Stomach (tissue), 7 donors: ENCODE measurements around the genes SSX1, RBM3, PRICKLE3 and GAGE12C.

DNA sequence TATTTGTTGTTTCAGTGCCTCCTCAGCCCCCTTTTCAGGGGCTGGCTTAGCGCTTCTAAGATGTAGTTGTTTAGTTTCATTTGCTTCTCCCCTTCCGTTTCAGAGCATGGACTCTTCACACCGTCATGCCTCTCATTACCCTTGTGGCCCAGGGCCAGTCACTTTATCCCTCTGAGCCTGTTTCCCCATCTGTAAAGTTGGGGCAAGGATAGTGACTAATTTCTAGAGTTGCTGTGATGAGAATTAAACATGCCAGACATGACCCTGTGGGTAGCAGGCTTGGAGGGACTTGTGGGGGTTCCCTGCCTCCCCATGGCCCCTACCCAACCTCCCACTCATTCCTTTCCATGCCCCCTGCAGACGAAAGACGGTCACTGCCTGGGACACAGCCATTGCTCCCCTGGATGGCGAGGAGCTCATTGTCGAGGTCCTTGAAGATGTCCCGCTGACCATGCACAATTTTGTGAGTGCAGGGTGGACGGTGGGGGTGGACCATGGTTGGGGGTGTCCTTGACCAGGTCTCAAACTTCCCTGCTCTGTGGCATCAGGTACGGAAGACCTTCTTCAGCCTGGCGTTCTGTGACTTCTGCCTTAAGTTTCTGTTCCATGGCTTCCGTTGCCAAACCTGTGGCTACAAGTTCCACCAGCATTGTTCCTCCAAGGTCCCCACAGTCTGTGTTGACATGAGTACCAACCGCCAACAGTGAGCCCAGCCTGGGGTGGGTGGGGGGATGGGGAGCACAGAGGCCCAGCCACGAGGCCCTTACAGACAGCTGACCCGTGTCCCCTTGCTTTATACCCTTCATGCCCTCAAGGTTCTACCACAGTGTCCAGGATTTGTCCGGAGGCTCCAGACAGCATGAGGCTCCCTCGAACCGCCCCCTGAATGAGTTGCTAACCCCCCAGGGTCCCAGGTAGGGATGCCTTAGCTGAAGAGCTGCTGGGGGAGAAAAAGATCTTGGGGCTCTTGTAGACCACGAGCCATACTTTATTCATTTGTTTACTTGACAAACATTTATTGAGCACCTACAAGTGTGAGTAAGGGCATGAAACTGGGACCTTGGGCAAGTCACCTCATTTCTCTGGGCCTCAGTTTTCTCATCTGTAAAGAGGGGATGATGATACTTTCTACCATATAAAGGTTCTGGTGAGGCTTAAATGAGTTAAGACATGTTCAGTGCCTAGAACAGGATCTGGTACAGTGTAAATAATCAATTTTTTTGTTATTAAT, 3.8 kb downstream of the ARAF start:
- PRO-cap: no peak
- RAMPAGE, long total RNA, 5 experiments: start-site peak on the plus strand in 1 of 5 experiments, centred at position 461 of the sequence, 18 reads per replicate
- RRBS: no CpG with 5 or more reads among the region's 19 CpGs

- PRO-cap: no peak
- RAMPAGE, long total RNA, 5 experiments: no peak in any of the 5 experiments
- RRBS: no CpG with 5 or more reads among the region's 19 CpGs
These were observed 7.7 kb upstream of the TIMP1 start for GRCh38 chrX:47574527-47574984.

DNA sequence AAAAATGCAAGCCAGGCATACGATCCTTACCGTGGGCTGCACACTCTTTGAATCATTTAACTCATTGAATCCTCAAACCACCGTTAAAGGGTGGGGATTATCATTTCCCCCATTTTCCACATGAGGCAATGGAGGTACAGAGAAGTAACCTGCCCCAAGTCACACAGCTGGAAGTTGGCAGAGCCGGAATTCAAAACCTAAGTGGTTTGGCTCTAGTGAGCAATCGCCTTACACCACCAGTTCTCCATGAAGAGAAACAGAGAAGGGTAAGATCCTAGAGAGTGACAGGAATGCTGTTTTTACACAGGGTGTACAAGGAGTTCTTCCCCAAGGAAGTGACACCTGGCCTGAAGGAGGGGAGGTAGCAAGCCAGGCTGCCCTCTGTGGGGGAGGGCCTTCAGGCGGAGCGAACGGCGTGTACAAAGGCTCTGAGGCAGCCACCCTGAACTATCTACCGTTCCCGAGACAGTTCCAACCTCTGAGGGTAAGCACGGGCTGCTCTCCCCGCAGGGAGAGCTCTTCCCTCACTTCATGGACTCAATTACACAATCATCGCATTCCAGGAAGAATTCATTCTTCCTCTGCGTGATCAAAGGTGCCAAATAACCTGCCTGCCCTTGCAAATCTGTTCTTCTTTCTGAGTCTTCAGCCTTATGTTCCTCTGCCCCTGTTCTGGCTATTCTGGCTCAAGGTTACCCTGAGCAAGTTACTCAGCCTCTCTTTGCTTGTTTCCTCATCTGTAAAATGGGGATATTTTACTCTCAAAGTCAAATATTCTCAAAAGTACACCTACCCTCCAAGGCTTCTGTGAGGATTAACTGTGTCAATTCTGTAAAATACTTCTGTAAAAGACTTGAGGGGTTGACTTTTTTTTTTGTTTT, 4.9 kb downstream of the ELK1 start:
- PRO-cap: no peak
- RAMPAGE, long total RNA, 5 experiments: no peak in any of the 5 experiments
- RRBS: no CpG with 5 or more reads among the region's 15 CpGs

DNA sequence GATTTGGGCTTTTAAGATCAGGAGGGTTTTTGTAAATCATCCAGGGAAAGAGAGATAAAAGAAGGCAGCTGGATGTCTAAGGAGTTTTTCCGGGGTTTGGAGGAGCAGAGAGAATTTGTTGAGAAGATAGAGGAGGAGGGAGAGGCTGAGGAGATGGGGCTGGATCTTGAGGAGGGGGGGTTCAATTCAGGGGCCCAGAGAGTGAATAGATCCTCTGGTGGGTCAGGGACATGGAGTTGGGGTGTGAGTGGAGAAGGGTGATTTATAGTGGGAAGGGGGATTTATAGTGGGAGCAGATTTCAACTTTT, 48.7 kb upstream of the UXT start:
- PRO-cap: no peak
- RAMPAGE, long total RNA, 5 experiments: no peak in any of the 5 experiments
- RRBS: no CpG with 5 or more reads among the region's 1 CpG

DNA sequence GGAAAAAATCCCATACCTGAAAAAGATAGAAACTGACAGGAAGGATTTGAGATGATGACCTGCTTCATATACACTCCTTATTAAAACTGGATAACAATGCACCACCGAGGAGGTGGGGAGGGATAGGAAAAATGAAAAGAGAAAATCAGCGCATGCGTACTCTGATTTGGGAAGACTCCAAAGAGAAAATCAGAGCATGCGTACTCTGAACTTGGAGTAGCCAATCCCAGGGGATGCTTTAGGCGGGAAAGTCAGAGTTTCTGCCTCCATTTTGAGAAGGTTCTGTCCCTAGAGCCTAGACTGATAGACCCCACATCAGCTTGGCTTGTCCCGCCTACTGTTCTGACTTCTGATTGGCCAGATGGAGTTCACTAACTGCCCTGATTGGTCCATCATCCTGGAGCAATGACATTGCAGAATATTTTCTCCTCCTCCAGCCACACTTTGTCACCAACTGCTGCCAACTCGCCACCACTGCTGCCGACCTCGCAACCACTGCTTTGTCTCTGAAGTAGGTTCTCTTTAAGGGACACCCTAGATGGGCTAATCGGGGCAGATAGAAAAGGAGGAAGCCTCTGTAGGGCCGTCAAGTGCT, at the start of gene SSX1:
SSX1 (plus strand) TSS at position 471 of the 595 bp plus-strand sequence.
- PRO-cap: no peak
- RAMPAGE, long total RNA, 5 experiments: no peak in any of the 5 experiments
- RRBS: no CpG with 5 or more reads among the region's 11 CpGs

DNA sequence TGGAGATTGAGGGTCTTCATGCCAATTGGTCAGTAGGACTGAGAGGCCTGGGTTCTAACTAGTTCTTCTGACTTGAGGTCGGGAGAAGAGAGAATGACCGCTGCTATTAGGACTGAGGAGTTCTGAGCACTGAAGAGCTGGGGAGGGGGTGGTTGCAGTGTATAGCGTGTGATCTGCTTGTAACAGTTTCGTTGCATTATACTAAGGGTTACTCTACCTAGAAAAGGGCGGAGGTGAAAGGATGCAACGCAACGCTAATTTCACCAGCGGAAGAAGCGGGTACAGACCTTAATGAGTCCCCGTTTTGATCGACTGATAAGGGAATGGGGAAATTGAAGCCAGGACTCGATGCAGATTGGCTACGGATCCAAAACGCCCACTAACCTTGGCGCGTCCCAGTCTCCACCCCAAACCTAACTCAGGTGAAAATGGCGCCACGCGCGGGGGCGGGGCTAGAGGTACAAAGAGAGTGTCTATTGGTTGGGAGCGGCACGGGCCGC, 295 bp upstream of the EBP start:
- PRO-cap: bidirectional peak, plus-strand start outside the sequence, minus-strand start at position 306 of the sequence
- RAMPAGE, long total RNA, 5 experiments: no peak in any of the 5 experiments
- RRBS: no CpG with 5 or more reads among the region's 24 CpGs

DNA sequence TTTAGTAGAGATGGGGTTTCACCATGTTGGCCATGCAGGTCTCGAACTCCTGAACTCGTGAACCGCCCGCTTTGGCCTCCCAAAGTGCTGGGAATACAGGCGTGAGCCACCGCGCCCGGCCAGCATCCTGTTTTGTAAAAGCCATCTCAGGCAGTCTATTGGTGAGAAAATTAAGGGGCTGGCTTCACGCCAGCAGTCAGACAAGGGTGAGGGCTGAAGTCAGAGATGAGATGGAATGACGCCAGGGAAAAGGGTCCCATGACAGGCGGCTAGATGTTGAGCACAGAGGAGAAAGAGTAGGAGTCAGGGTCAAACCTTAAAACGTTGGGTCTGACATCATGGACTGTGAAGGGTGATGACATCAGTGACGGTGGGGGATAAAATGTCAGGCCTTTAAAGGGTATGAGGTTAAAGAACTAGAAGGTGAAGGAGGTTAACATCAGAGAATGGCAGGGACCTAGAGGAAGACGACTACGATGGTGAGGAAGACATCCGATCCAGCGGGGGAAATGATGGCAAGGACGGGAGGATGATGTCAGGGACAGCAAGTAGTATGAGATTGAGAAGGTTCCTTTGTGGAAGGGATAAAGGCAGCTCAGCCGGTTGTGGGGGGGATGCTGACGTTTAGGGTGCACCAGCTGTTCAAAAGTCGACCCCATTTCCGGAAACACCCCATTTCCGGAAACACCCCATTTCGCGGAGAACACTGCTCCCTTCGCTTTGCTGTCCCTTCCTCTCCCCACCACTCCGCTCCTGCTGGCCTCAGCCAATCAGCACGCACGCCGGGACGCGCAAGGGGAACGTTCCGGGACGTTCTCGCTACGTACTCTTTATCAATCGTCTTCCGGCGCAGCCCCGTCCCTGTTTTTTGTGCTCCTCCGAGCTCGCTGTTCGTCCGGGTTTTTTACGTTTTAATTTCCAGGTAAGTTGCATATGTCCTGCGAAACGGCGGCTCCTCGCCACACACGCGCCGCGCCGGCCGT, at the start of gene RBM3:
RBM3 (plus strand) TSS at position 833 of the 983 bp plus-strand sequence.
- PRO-cap: unidirectional peak, plus-strand start at position 222 of the sequence; bidirectional peak, plus-strand start at position 833 of the sequence, minus-strand start at position 661 of the sequence
- RAMPAGE, long total RNA, 5 experiments: start-site peak on the plus strand in 5 of 5 experiments, centred at positions 851 to 863 of the sequence, 451 to 3,240 reads per replicate
- RRBS: 35% methylated on average over 31 of the region's 56 CpGs

DNA sequence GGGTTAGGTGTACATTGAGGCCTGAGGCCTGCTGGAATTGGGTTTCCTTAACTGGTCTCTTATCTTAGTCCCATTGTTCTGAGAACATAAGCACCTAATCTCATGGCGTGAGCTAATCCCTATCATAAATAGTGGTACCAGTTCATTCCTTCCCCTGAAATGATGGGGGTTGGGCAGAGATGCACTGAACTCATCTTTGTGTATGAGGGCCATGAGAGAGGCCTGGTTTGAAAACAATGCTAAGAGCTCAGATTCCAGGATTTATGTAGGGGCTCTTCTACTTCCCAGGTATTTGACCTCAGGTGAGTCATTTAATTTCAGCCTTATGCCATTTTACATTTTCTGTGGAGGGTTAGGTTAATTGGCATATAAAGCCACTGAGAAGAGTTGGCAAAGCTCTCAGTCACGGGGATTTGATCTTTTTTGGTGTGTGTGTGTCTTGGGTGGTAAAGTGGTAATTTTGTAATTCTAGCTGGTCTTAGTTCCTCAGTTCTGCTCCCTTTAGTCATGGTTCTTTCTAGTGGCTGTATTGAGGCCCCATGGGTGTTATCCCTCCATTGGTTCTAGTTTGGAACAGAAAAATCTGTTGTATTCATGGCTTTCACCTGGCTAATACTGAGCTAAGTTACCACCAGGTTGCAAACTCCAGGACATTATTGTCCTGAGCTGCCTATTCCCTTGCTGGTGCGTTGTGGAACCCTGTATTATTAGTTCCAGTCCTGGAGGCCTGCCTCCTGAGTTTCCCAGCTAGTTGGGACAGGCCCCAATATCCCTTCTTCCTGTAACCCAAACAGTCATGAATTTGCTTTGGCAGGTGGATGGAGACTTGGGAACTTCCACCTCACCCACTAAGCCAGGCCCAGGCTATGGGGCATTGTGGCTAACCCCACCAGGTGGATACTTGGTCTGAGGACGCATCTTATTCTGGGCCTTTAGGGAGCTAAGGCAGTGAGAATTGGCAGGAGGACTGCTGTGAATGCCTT, 4.7 kb downstream of the RBM3 start:
- PRO-cap: no peak
- RAMPAGE, long total RNA, 5 experiments: no peak in any of the 5 experiments
- RRBS: no CpG with 5 or more reads among the region's 4 CpGs

DNA sequence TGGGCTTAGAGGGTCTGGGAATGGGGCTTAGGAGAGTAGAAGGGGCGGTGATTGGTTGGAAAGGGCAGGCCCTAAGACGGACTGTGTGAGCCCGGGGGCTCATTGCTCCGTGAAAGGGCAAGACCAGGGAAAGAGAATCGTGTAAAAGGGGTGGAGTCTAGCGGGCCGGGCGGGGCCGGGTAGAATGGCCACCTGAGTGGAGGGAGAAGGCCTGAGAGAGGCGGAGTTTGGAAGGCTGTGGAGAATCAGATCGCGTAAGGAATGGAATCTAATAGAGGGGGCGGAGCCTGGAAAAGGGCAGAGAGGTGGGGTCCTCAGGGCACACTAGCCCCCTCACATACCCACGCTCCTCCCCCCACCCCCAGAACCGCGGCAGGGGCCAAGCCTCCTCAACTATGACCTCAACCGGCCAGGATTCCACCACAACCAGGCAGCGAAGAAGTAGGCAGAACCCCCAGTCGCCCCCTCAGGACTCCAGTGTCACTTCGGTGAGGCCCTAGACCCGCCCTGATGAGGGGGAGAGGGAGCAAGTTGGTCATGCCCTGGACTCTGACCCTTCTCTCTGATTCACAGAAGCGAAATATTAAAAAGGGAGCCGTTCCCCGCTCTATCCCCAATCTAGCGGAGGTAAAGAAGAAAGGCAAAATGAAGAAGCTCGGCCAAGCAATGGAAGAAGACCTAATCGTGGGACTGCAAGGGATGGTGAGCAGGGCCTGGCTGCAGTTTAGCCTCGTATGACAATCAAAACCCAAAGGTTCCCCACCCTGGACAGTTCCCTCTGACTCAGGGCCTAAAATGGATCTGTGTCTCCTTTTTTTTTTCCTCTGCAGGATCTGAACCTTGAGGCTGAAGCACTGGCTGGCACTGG, 665 bp downstream of the HDAC6 start:
- PRO-cap: bidirectional peak, plus-strand start at position 205 of the sequence, minus-strand start at position 104 of the sequence
- RAMPAGE, long total RNA, 5 experiments: start-site peak on the plus strand in 4 of 5 experiments, centred at positions 186 to 652 of the sequence, 11 to 30 reads per replicate
- RRBS: 17% methylated on average over 5 of the region's 28 CpGs

DNA sequence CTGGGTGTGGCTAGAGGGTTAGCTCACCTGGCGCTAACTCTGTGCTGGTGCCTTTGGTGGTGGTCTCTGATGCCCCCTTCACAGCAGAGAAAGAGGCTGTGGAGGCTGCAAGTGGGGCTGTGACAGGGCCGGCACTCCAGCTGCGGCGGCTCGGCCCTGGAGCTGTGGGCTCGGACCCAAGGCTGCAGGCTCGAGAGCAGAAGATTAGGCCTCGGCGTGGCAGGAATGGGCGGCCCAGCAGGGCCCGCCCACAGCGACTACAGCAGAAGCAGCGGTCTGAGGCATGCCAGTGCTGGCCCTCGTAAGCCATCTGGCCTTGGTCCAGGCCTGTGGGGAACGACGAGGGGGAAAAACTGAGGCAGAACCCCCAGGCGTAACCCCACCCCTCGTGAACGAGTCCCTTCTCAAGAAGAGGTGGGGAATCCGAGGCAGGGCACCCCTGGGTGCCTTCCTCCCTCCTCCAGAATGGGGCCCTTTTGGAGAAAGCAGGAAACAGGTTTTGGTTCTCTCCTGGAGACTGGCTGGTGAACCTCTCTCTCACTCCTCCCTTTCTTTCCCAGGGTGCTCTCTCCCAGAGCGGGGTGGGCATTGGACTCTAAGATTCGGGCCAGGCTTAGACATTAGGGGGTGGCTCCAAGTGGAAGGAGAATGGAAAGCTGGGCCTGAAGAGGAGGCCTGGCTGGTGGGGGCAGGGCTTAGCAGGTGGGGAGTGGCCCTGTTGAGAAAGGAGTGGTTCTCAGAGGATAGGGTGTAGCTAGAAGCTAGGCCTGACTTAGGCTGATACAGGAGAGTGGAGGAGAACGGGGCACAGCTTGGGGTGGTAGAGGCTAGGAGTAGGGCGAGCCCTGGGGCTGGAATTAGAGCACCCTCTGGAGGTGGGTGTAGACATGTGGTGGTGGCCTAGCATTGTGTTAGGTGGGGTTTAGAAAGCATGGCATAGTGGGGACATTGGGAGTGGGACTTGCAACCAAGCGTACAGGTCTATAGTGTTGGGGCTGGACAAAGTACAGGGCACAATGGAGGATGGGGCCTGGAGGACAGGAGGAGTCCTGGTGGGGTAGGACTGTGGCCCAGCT, 5.5 kb downstream of the PLP2 start:
- PRO-cap: unidirectional peak, plus-strand start at position 780 of the sequence
- RAMPAGE, long total RNA, 5 experiments: no peak in any of the 5 experiments
- RRBS: no CpG with 5 or more reads among the region's 25 CpGs

- PRO-cap: bidirectional peak, plus-strand start at chrX:49186466, minus-strand start at chrX:49186373
- RAMPAGE, long total RNA, 5 experiments: start-site peak on the minus strand in 4 of 5 experiments, at chrX:49186278-49186400 at its widest, 29 to 118 reads per replicate
- RRBS: 23% methylated on average over 24 of the region's 61 CpGs
These were observed at the start of gene PRICKLE3 for GRCh38 chrX:49186063-49186951. Gene PRICKLE3 (minus strand): TSS chrX:49186373.

GRCh38 chrX:49209549-49210284, 9.7 kb upstream of the SYP start:
- PRO-cap: no peak
- RAMPAGE, long total RNA, 5 experiments: no peak in any of the 5 experiments
- RRBS: no CpG with 5 or more reads among the region's 27 CpGs

- PRO-cap: no peak
- RAMPAGE, long total RNA, 5 experiments: no peak in any of the 5 experiments
- RRBS: no CpG with 5 or more reads among the region's 8 CpGs
These were observed 6.1 kb downstream of the GAGE10 start for GRCh38 chrX:49309503-49310043.

DNA sequence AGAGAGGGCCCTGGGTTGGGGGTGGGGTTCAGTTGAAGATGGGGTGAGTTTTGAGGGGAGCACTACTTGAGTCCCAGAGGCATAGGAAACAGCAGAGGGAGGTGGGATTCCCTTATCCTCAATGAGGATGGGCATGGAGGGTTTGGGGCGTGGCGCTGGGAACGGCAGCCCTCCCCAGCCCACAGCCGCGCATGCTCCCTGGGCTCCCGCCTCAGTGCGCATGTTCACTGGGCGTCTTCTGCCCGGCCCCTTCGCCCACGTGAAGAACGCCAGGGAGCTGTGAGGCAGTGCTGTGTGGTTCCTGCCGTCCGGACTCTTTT, at the start of gene GAGE12C:
GAGE12C (plus strand) TSS at position 234 of the 320 bp plus-strand sequence.
- PRO-cap: no peak
- RAMPAGE, long total RNA, 5 experiments: no peak in any of the 5 experiments
- RRBS: no CpG with 5 or more reads among the region's 14 CpGs

DNA sequence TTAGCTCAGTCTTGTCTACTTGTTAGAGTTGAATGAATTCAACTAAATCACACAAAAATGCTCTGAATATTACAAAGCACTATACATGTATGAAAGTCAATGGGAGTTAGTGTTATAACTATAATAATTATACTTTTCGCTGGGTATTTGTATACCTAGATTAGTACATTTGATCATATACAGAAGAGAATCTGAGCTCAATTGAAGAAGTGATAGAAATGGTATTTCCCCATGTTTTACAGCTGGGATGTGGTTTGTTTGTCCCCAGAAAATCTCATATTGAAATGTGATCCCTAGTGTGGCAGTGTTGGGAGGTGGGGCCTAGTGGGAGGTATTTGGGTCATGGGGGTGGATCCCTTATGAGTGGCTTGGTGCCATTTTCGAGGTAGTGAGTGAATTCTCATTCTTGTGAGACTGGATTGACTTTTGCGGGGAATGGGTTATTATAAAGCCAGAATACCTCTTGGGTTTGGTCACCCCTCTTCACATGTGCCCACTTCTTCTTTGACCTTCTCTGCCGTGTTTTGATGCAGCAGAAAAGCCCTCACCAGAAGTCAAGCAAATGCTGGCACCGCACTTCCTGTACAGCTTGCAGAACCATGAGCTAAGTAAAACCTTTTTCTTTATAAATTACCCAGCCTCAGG, 29.6 kb upstream of the PAGE1 start:
- PRO-cap: no peak
- RAMPAGE, long total RNA, 5 experiments: no peak in any of the 5 experiments
- RRBS: no CpG with 5 or more reads among the region's 5 CpGs

GRCh38 chrX:50596409-50597138, 125.9 kb upstream of the DGKK start:
- PRO-cap: no peak
- RAMPAGE, long total RNA, 5 experiments: start-site peak on the minus strand in 1 of 5 experiments, at chrX:50596461-50596885 at its widest, 7 reads per replicate
- RRBS: no CpG with 5 or more reads among the region's 7 CpGs

DNA sequence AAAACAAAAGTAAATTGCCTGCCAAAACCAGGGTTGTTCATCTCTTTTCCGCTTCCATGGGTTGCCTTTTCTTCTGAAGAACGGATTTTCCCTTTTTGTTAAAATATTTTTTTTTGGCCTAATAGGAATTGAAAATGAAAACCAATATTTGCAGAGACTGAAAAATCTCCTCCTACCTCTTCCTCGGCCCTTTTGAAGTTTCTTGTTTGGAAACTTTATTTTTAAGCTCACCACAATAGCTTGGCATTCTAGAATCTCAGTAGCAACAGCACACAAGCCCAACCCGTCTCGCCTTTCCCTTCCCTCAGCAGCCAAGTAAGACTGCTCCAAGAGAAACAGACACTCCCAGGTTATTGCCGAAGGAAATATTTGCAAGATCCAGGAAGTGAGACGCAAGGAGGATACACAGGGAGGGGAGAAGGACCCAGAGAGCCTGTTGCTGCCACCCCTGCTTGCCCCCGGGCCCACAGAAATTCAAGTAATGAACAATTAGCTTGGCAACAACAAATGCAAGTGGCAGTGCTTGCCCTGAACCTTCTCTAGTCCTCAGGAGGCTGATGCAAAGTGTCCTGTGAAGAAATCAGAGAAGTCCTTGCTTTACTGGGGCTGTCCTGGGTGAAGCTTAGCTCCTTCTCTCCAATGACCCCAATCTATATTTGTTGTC, 148.5 kb upstream of the DGKK start:
- PRO-cap: no peak
- RAMPAGE, long total RNA, 5 experiments: no peak in any of the 5 experiments
- RRBS: no CpG with 5 or more reads among the region's 8 CpGs

DNA sequence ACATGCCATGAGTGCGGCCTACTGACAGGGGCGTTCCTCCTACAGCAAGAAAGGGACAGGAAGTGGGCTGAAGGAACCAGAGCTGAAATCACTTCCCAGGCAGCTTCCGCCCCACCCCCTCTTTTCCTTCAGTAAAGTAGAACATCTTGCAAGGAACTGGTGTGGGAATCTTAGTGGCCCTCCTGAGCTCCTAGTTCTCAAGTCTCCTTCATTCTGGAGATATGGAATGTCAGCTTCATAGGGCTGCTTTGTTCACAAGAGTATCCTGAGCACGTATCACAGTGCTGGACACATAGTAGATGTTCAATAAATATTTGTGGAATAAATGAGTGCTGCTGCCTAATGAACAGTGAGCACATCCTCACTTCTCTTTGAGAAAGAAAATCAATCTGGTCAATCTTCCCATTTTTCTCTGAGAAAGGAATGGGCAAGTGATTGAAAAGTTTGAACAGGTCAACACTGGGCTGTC, 167.7 kb upstream of the DGKK start:
- PRO-cap: no peak
- RAMPAGE, long total RNA, 5 experiments: no peak in any of the 5 experiments
- RRBS: no CpG with 5 or more reads among the region's 4 CpGs

DNA sequence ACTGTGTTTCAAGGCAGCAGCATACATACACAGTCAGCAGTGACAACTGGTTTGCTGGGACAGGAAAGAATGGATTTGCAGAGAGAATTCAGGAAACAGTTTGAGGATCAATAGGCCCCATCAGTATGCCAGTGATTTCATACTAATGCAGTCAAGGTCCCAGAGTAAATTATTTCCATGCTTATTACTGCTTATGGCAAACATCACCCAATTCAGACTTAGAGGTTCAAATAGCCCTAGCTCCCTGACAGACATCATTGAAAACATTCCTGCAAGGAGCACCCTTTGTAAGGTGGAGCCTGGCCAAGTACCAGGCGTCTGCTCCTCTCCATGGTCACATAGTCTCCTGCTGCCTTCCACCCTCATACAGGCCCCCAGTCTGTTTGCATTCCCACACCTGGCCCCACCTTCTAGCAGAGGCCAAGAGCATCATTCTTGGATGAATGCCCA, 43.5 kb downstream of the SHROOM4 start:
- PRO-cap: no peak
- RAMPAGE, long total RNA, 5 experiments: no peak in any of the 5 experiments
- RRBS: no CpG with 5 or more reads among the region's 1 CpG

GRCh38 chrX:51496779-51497355, 475 bp upstream of the NUDT11 start:
- PRO-cap: no peak
- RAMPAGE, long total RNA, 5 experiments: no peak in any of the 5 experiments
- RRBS: 6% methylated on average over 5 of the region's 61 CpGs